ENCODE results near the genes HOXB9, PRAC1, HOXB13 and SNF8.

- PRO-cap, 3 experiments: peak in 2 of 3 experiments; most common plus-strand start chr17:48023983 (in 2); most common minus-strand start chr17:48023974 (in 1)
Measured at GRCh38 chr17:48023668-48024893, 13.5 kb downstream of the COPZ2 start.

DNA sequence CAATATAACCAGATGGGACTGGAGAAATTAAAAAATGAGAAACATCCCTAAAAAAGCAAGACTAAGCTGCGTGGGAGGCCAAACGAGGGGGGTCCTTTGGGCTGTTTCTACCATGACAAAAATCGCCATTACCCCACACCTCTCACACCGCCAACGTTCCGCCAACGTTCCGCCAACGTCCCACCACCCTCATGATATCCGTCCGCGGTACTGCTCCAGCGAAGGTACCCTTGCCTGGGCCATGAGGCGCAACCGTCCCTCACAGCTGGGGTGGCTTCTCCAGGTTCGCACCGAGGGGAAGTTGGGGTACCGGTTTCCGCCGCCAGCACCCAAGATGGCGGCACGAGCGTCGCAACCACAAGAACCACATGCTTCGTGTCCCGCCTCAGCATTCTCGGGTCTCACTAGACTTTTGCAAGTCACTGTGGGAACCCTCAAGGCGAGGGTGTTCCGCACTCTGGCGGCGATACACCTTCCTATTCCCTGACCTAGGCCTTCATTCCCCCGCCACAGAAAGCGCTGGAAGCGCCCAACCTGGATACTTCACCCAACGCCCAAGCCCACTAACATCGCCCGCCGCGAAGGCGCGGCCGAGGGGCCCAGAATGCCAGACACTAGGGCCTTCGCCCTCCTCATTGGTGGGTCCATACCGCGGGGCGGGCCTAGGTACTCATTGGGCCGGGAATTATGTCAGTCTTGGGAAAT, 521 bp upstream of the NFE2L1 start:
- PRO-cap, 3 experiments: peak in 3 of 3 experiments; most common plus-strand start position 391 of the sequence (in 1); most common minus-strand start position 308 of the sequence (in 2)

- PRO-cap, 3 experiments: peak in 1 of 3 experiments; most common minus-strand start chr17:48054391 (in 1)
Measured at GRCh38 chr17:48053839-48054894, 6.0 kb downstream of the NFE2L1 start.

DNA sequence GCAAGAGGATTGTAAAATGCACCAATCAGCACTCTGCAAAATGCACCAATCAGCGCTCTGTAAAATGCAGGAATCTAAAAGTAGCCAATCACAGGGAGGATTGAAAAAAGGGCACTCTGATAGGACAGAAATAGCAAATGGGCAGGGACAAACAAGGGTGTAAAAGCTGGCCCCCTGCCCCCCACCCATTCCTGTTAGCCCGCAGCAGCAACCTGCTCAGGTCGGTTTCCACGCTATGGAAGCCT, 1.8 kb upstream of the CBX1 start:
- PRO-cap, 3 experiments: no peak in any of the 3 experiments

- PRO-cap, 3 experiments: peak in 1 of 3 experiments; most common plus-strand start chr17:48160932 (in 1); most common minus-strand start chr17:48160723 (in 1)
Measured at GRCh38 chr17:48160273-48161243, 53.0 kb downstream of the SNX11 start.

DNA sequence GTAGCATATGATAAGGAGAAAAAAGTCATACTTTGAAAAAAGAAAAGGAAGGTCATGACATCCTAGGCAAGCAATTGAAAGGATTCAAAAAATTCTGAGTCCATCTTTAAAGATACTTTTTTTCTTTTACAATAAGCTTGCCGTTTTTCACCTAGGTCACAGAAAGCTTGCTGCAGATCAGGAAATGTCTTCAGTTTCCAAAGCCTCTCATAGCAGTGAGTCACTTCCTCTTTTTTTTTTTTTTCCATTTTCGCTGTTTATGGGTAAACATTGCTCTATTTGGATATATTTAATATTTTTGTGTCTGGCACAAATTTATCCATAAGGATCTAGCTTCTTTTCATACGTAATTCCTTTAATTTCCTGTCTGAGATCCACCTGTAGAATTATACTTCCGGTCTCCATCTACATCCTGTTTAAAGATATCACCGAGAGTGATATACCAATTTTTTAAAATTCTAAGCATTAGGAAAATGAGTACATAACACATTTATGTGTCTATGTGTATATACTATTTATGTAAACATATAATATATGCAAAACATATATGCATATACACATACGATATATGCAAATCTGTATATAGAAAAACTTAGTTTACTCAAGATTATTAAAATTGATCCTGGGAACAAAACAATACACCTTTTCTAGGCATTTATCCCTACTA, 134.5 kb downstream of the SKAP1 start:
- PRO-cap, 3 experiments: no peak in any of the 3 experiments

DNA sequence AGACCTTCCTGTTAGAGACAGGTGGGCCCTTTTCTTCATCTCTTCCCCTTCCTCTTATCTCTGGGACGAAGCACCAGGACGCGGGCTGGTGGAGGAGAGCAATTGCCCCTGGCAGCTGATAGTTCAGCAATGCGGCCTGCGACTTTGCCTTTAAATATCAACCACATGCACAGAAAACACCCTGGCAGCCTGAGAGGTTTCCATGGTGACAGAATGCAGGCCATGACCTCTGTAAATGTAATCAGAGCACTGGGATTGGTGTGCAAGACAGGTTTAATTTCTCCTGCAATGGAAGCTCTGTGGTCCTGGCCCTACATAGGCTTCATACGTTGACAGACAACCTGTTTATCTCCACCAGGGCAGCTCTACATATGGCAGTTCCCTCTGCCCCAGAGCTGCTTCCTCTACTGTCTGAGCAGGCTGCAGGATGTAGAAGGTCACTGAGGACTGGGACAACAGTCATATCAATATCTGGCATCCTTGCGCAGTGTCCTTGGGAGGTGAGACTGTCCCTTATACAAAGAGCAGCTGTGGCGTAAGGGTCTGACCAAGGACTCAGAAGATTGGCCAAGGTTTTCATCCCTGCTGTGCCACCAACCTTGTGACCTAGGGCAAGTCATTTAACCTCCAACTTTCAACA, 10.1 kb upstream of the SKAP1 start:
- PRO-cap, 3 experiments: no peak in any of the 3 experiments

DNA sequence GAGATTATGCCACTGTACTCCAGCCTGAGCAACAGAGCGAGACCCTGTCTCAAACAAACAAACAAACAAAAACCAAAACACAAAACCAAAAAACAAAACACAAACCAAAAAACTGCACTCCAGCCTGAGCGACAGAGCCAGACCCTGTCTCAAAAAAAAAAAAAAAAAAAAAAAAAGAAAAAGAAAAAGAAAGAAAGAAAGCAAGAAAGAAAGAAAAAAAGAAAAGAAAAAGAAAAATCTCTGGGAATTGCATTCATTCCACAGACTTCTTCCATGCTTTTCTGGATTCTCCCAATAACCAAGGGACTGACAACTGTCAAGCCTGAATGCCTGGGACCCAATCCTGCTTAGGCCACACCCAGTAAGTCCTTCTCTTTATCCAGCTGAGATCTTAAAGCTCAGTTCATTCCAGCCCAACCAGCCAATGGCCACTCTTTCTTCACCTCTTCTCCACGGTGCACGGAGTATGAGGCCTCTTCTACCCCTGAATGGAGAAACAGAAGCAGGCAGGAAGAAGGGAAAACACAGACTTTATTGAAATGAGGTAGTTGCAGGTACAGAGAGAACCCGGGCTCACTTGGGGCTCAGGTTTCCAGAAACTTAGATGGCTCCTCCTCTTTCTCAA, 2.7 kb downstream of the HOXB1 start:
- PRO-cap, 3 experiments: peak in 1 of 3 experiments; most common plus-strand start position 406 of the sequence (in 1); most common minus-strand start position 296 of the sequence (in 1)

DNA sequence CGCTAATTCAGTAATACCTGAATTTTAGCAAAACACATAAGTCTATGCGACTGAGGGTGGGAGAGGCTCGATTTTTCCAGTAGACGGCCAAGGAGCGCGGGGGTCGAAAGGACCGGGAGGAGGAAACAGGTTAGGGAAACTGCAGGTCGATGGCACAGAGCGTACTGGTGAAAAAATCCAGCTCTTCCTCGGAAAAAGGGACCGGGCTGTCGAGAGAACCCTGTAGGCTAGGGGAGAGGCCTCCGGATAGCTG, 2.0 kb downstream of the HOXB2 start:
- PRO-cap, 3 experiments: no peak in any of the 3 experiments

GRCh38 chr17:48543715-48544436, 1.0 kb downstream of the HOXB2 start:
- PRO-cap, 3 experiments: peak in 3 of 3 experiments; most common plus-strand start chr17:48543923 (in 2); most common minus-strand start chr17:48543749 (in 1)

DNA sequence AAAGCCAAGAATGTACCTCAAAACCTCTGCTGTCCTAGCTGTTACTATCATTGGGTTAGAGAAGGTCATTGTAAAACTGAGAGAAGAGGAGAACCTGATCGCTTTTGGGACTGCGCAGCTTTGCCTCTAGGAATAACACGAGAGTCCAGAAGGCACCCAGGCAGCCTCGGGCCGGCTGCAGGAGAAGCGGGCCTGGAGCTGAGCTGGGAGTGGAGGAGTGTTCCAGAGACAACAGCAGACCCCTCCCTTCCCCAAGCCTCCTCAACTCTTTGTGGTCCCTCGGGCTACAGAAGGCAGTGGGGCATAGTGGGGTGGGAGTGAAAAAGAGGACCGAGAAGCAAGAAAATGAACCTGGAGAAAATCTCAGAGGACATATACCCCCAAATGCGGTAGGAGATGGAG, 13.1 kb upstream of the HOXB2 start:
- PRO-cap, 3 experiments: peak in 1 of 3 experiments; most common minus-strand start position 268 of the sequence (in 1)

- PRO-cap, 3 experiments: no peak in any of the 3 experiments
Measured at GRCh38 chr17:48564750-48565446, 13.3 kb downstream of the HOXB4 start.

- PRO-cap, 3 experiments: peak in 2 of 3 experiments; most common plus-strand start chr17:48576964 (in 1); most common minus-strand start chr17:48576423 (in 1)
Measured at GRCh38 chr17:48576384-48577207, 1.6 kb downstream of the HOXB4 start.

DNA sequence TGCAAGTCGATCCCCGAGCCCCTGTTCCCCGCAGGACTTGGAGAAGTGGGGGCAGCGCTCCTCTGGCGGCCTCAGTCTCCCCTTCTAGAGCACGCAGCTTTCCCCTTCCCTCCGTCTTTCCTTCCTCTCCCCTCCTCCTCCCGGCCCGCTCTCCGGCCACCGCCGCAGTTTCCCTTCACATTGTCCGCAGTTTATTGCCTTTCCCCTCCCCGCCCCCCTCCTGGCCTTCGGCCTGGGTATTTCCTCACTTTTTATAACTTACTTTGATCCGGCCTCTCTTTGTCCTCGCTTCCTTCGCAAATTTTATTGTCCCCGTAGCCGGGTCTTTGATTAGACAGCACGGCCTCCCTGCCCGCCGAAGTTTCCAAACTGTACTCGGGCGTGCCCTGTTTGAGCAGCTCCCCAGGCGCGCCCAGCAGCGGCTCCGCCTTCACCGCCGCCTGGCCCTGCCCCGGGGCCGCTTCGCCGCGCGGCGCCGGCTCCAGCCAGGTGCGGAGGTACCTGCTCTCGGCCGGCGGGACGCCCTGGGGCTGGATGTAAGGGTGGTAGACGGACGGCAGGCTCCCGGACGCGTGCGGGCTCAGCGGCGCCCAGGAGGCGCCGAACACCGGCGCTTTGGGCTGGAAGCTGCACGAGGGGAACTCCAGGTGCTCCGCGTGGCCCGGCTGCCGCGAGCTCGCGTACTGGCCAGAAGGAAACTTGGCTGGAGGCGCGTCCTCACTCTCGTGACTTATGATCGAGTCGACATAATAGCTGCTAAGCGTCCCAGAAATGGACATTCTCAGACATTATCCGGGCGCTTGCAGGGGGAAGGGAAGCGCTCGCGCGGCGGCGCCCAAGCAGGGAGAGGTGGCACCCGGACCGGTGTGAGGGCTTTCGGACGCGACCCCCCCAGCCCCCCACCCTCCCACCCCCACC, at the start of gene HOXB9:
Gene HOXB9, minus strand, starts transcription at position 868 of the 918 bp plus-strand sequence.
- PRO-cap, 3 experiments: peak in 3 of 3 experiments; most common plus-strand start position 460 of the sequence (in 1); most common minus-strand start position 366 of the sequence (in 2)

GRCh38 chr17:48718255-48719420, 3.7 kb downstream of the PRAC1 start:
- PRO-cap, 3 experiments: no peak in any of the 3 experiments

DNA sequence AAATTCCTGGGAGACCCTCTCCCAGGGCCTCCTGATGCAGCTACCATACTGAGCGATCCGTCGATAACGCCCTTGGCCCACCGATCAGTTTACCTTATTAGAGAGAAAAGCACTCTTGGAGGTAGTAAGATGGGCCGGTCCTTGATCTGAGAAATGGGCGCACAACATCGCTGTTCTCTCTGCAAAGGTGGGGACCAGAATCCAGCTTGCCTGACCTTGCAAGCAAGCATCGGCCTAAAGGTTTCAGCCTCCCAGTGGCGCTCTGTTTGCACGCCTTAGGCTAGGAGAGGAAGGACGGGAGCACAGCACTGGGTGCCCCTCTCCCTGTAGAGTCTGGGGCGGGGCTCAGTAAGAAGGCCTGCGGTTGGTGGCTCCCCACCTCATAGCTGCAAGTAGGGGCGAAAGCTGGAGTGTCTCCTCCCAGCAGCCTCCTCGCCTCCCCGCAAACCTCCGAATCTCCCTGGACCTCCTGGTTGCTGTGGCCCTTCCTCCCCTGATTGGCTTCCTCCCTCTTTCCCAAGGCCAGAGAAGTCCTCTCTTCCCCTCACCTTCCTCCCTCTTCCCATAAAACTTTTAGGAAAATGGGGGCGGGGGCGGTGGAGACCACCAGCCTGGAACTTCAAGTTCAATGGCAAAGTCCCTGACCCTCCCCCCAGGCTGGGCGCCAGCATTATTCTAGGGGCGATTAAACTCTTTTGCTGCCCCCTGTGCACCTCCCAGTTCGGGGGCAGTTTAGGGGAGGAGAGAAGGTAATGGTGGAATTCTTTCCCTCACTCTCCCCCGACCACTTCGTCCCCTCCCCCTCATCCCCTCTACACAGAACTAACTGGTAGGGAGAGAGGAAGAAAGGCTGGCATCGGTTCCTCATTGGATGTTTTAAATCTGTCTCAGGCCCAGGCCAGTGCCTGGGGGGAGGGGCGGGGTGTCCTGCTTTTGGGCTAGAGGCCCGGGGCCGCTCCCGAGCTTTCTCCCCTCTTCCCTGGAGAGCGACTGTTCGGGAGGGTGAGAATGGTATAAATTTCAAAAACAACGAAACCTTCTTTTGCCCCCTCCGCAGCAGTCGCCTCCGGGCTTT, at the start of gene PRAC1:
Gene PRAC1, minus strand, starts transcription at position 294 of the 1,075 bp plus-strand sequence.
- PRO-cap, 3 experiments: no peak in any of the 3 experiments

DNA sequence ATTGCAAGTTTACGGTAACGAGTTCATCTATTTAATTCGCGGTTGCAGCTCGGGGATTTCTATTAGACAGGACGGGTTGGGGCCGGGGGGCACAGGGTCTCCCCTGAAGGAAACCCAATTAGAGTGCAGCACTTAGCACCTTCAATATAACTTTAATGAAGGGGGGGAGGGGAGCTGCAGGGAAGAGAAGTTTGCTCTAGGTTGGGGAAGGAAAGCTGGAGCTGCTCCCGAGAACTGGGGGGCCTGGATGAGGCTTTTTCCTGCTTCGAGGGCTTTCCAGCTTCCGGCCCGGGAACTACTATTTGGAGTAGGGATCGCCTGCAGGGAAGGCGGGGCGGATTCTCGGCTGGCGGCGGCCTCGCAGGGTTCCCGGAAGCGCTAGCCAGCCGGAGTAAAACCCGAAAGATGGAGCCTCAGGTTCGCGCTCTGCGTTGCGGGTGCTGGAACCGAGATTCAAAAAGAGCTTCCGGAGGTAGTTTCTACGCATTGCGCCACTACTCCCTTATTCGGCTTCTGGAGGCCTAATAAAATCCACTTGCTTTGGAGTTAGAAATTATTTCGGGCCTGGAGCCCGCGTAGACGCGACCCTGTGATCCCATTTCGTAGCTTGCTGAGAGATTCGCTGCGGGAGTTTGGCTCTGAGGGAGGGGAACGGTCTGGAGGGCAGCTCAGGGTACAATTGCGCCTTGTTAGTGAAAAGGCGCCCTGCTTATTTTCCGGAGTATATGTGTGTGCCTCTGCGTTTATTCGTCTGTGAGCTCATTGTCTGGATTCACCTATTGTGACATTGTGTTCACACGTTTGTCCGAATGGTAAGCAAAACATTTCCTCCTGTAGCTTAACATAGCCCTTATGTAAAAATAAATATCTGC, 551 bp downstream of the PRAC2 start:
- PRO-cap, 3 experiments: peak in 3 of 3 experiments; most common plus-strand start position 394 of the sequence (in 1); most common minus-strand start position 753 of the sequence (in 2)

GRCh38 chr17:48728584-48729342, at the start of gene HOXB13:
TSS of gene HOXB13 (minus strand) at chr17:48728750.
- PRO-cap, 3 experiments: peak in 2 of 3 experiments; most common plus-strand start chr17:48728822 (in 2); most common minus-strand start chr17:48728740 (in 2)

GRCh38 chr17:48944289-48945568, at the start of gene SNF8:
TSS of gene SNF8 (minus strand) at chr17:48944842.
- PRO-cap, 3 experiments: peak in 3 of 3 experiments; most common plus-strand start chr17:48944894 (in 3); most common minus-strand start chr17:48944811 (in 2)

DNA sequence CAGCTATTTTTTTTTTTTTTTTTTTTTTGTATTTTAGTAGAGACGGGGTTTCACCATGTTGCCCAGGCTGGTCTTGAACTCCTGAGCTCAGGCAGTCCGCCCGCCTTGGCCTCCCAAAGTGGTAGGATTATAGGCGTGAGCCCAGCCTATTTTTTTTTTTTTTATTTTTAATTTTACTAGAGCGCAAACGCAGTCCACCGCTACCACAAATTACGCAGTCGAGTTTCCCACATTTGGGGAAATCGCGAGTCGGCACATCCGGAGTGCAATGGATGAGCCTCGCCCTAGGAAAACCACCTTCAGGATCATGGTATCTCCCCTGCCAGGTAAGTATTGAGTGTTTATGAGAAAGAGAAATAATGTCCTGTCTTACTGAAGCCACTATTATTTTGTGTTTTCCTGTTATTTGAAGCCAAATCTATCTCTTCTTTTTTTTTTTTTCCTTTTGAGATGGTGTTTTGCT, 4.6 kb upstream of the SNF8 start:
- PRO-cap, 3 experiments: peak in 1 of 3 experiments; most common minus-strand start position 336 of the sequence (in 1)